Mammary microvascular endothelial cell (primary cell): ENCODE data around the gene RAB14.

DNA sequence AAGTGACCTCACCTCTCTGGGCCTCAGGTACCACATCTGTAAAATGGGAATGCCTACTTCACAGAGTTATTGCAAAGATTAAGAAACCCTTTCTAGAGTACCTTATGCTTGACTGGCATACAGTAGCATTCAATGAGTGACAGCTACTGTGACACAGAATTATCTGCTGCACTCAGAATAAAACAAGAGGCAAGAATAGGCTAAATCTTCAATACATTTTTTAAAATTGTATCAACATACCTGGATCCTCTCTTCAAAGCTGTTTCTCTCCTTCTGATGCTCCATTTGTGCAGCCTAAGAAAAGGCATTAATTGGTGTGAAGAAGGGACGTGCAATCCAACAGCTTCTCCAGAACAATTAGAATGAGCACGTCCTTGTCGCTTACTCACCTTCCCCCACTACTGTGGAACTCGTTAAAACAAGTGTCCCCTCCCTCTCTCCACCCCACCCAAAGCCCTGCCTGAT lies 51.4 kb downstream of the CDK5RAP2 start:
- RAMPAGE, long total RNA, result no peak

- RAMPAGE, long total RNA, result no peak
These were observed 29.4 kb downstream of the CDK5RAP2 start for GRCh38 chr9:120550577-120550970.

DNA sequence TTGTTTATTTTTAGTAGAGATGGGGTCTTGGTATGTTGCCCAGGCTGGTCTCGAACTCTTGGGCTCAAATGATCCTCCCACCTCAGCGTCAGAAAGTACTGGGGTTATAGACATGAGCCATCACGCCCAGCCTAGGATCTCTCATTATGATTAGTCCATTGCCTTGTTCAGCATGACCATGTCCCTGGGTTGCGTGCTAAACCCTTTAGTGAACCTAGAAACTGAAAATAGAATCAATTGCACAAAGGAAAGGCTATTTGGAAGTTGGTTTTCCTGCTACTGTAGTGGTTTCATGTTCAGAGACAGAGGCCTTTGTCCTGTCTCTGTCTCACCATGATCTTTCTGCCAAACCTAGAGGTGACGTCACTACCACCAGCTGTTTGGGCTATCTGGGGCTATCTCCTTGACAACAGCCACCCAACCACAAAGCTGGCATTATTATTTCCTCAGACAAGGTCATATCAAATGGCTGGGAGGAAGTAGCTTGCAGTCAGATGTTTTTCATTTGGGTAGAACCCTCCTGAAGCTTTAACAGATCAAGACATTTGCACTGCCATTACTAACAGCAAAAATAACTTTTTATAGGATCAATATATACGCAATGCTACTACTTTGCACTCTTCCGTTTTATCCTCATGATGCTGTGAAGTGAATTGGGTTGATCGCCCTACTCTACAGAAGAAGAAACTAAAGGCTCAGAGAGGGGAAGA lies 4.0 kb upstream of the CDK5RAP2 start:
- RAMPAGE, long total RNA, result no peak

DNA sequence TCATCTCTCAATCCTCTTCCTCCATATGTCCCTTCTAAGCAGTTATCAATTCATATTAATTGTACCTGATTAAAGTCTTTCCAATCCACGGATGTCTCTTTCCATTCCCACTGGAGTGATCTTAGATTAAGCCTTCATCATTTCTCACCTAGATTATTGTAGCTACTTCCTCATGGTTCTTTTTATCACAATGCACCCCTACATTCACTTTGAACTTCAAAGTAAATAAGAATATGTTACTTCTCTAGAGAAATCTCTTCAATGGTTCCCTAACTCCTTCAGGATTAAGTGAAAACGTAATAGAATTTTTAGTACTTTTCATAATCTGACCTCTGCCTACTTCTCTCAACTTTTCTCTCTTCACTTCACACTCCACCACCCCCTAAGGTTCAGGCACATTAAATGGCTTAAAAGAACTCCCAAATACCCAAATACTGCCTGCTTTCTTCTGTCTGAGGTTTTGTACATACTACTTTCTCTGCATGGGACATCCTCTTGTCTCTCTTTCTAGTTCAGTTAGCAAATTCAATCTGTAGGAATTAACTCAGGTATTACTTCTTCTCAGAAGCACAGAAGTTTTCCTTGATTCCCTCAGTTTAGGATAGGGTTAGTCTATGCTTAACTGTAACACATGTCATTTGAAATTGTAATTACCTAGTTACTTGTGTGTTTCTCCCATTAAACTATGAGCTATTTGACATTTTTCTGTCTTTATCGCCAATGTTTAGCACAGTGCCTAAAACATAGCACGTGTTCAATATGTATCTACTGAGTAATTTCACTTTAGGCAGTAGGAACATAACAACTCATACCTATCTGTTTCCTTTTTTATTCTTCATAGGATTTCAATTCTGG lies 29.1 kb upstream of the CDK5RAP2 start:
- RAMPAGE, long total RNA, result no peak

- RAMPAGE, long total RNA, result no peak
These were observed 16.7 kb upstream of the MEGF9 start for GRCh38 chr9:120730659-120731683.

- RAMPAGE, long total RNA, result no peak
These were observed 2.8 kb downstream of the TRAF1 start for GRCh38 chr9:120923719-120924220.

DNA sequence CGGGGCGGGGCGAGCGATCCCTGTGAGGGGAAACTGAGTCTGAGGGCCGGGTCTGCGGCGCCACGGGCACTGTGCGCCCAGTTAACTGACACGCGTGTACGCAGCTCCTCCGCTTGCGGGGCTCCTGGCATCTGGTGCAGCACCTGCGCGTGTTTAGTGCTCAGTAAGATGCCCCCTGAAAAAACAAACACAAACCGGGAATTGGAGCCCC lies 2.6 kb upstream of the TRAF1 start:
- RAMPAGE, long total RNA, result no peak

DNA sequence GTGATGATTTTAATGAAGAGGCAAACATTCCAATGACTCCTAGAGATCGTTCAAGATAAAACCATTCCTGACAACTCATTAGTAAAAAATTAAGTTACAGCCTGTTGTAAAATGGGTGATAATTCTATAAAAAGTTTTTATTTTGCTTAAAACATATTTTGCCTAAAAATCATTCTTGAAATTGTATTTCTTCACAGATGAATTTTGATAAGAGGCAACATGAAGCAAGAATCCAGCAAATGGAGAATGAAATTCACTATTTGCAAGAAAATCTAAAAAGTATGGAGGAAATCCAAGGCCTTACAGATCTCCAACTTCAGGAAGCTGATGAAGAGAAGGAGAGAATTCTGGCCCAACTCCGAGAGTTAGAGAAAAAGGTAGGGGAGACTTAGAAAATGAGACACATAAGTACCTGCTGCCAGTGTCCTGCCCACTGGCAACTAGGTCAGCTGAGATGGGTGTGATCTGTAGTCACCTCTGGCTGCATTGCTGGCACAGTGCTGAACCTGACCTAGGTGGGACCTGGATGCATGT lies 59.7 kb downstream of the RAB14 start:
- RAMPAGE, long total RNA, result no peak

GRCh38 chr9:121200262-121200822 lies 1.3 kb downstream of the RAB14 start:
- RAMPAGE, long total RNA, result no peak

DNA sequence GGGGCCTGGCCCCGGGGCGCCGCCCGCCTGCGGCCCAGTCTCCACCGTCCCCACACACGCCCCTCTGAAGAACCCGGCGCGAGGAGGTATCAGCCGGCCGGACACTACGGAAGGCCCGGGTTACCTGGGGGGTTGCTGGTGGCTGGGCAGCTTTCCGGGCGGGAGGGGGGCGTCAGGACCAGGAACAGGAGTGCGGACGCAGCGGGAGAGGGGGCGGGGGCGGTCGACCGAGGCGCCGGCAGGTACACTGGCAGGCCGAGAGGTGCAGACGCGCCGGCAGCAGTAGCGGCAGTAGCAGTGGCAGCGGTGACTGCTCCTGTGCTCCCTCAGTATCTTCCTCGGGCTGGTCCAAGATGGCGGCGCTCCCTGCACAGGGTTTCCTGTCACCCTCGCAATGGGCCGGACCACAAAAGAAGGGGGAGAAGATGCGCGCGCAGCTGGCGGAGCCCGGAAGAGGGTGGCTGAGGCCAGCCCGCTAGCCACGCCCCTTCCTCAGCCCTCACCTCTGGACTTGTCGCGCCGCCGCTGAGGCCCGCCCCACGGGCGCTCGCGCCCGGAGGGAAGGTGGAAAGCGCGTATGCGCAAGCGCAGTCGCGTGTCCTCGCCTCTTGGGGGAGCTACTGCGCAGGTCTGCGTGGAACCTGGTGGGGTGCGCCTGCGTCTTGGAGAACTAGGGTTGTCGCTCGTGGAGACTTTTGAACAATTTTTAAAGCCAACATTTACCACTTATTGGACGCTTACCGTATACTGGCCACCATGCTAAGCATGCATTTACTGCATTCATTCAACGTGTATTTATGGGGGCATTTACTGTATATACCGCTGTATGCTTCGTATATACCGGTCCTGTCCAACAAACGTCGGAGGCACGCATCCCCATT lies at the start of gene RAB14:
RAB14 (minus strand) TSS at position 355 of the 881 bp plus-strand sequence.
- RAMPAGE, long total RNA, result start-site peak on the minus strand centred at position 365 of the sequence, 74 bp wide, 773 and 103 reads in 2 replicates

- RAMPAGE, long total RNA, result no peak
These were observed 25.8 kb upstream of the GSN start for GRCh38 chr9:121242099-121242646.

- RAMPAGE, long total RNA, result no peak
These were observed 17.9 kb downstream of the GSN start for GRCh38 chr9:121285797-121286291.

GRCh38 chr9:121286292-121287384 lies 18.7 kb downstream of the GSN start:
- RAMPAGE, long total RNA, result no peak

GRCh38 chr9:121326868-121327683 lies 43.0 kb downstream of the STOM start:
- RAMPAGE, long total RNA, result no peak

DNA sequence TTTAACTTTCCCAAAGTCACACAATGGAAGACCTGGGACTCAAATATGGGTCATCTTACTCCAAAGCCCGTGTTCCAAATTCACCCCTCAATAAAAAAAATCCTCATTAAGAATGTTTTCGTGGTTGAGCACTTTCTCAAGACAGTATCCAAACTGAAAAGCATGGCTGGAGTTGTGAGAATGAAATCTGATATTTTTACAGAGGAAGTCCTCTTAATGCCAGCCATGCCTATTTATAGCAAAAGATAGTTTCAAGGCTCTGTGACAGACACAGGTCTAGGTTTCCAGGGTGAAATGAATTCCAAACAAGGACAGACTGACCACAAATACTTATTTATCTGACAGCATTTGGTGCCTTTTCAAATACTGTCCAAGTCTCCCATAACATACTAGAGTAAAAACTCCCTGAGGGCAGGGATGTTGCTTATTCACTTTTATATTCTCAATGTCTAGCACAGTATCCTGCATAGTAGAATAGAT lies 10.3 kb downstream of the STOM start:
- RAMPAGE, long total RNA, result no peak

GRCh38 chr9:121368763-121369247 lies 1.2 kb downstream of the STOM start:
- RAMPAGE, long total RNA, result no peak

GRCh38 chr9:121371184-121371450 lies 1.1 kb upstream of the STOM start:
- RAMPAGE, long total RNA, result no peak

DNA sequence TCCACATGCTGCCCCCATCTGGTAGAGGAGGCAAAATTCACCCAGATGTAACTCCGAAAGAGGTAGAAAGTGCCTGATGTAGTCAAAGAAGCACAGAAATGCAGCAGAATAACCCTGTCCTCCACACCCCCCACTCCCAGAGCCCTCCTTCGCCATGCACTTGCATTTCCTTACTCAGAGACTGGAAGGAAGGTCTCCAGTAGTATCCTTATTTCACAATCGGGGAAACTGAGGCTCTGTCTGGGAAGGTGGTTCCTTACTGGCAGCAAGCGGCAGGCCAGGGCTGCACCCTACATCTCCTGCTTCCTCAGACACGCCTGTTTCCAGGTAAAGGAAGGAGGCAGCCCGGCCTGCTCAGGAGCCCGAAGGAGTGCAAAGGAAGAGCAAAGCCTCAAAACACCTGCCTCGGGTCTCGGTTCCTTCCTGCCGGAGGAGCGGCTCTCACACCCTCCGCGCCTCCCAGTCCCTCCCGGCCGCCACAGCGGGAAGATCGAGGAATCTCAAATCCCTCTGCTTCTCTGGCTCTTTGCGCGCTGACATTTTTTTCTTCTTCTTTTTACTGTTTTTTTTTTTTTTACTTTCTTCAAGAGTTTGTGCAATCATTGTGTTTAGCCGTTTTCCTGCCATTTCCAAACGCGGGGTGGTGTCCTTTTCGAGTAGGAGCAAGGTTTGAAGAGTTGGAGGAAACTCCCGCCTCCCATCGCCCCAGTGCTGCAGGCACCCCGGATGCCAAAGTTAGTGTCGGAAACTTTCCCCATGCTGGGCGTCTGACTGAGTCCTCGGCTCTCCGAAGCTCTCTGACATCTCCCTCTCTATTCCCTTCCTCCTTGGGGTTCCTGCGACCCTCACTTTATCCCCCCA lies 1.1 kb downstream of the GGTA1 start:
- RAMPAGE, long total RNA, result no peak

DNA sequence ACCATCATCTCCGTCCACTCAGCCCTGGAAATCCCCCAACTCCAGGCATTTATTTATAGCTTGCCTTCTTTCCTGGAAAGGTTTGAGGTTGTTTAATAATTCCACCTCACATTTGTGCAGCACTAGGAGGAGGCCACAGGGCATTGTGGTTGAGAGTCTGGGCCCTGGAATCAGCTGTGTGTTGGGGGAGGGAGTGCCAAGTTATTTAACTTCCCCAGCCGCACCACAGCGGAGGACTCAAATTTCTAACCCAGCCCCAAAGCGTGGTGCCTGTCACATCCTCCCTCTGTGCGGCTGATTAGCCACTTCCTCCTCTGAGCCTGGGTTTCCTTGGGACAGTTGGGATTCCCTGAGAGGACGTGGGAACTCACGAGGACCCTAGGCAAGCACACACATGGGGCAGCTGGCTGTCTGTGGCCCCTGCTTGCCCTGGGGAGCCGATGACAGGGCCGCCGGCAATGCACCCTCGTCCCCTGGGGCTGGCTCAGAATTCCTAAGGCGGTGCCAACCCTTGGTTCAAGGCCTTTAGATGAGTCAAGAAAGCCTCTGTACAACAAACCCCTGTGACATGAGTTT lies 58.3 kb upstream of the GGTA1 start:
- RAMPAGE, long total RNA, result no peak

GRCh38 chr9:121636137-121636958 lies 15.1 kb upstream of the DAB2IP start:
- RAMPAGE, long total RNA, result no peak